Measurements from ENCODE around the genes PSAT1 and TLE4.

DNA sequence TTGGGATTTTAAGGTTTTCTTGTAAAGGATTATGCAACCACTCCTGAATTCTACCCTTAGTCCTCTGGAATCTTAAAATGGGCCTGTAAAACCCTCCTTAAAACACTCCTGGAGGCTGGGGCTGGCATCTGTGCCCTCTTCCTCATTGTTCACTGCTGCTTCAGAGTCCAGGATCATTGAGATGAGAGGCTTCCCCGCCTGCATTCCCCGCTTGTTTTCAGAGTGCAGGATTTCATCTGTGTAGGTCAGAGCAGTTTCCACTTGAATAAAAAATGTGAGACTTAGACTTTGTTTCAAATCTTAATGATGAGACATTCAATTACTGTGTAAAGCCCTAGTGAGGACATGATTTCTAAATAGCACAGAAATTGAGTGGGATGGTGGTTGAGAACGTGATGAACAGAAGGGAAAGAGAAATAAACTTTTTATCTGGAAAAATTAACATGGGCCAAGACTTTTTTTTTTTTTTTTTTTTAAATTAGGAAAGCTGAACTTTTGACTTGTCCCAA is 40.4 kb downstream of the PCSK5 start:
- CAGE, long polyA plus RNA, result no peak
- RRBS, result no CpG with 5 or more reads among the region's 3 CpGs

DNA sequence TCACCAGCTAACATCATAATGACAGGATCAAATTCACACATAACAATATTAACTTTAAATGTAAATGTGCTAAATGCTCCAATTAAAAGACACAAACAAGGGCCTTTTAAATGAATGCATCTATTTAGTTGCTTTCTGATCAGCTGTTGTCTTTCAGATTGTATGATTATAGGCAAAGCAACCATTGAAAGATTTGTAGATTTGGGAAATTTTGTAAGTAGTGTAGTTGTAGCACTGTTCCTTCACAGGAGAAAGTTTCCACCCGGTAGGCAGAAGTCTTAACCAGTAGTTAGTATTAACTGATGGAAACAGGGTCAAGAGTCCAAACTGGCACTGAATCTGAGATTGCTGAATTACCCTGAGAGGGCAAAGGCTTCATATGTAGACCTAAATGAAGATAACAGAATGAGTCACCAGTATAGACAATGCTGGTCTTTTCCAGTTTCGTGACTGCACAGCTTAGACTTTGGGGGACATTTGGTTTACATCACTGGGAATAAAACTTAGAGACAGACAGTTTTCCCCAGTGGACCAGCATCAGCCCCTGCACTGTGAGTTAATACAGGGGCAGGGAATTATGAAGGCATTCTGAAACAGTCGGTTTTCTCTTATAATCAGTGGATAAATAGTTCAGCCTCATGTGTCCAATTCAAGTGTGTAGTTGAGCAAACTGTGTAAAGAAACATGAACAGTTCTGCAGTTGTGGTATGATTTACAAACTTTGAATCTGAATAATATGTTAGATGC is 60.5 kb downstream of the PCSK5 start:
- CAGE, long polyA plus RNA, result no peak
- RRBS, result no CpG with 5 or more reads among the region's 3 CpGs

DNA sequence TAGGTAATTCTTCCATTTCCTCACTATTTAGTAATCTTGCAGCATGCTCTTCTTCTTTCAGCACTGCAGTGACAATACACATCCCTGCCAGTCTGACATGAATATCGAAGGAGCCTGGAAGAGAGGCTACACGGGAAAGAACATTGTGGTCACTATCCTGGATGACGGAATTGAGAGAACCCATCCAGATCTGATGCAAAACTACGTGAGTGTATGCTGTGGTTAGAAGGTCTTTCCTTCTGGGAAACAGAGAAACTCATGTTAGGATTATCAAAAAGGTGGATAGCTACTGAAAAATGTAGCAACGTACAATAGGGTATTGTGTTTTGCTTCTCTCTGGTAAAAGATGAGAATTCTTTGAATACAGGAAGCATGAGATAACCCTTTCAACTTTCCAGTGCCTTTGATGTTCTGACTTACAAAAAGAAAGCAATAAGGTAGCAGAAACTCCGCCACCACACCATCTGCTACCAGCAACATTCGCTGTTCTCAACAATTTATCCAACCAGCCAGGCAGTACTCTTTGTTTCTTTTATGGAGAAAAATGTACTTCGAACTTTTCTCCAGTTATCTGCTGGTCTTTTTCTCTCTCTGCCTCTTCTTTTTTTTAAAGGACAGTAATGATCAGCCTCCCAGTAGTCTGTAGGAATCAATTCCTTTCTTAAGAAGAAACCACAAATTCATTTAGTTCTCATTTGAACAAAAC is 133.4 kb downstream of the PCSK5 start:
- CAGE, long polyA plus RNA, result no peak
- RRBS, result no CpG with 5 or more reads among the region's 8 CpGs

- CAGE, long polyA plus RNA, result no peak
- RRBS, result no CpG with 5 or more reads among the region's 4 CpGs
Measured at GRCh38 chr9:76107437-76107914, 217.0 kb downstream of the PCSK5 start.

- CAGE, long polyA plus RNA, result no peak
- RRBS, result no CpG with 5 or more reads among the region's 3 CpGs
Measured at GRCh38 chr9:76571165-76571682, 112.2 kb downstream of the GCNT1 start.

- CAGE, long polyA plus RNA, result no peak
- RRBS, result no CpG with 5 or more reads among the region's 5 CpGs
Measured at GRCh38 chr9:76905078-76905608, 771 bp downstream of the PRUNE2 start.

DNA sequence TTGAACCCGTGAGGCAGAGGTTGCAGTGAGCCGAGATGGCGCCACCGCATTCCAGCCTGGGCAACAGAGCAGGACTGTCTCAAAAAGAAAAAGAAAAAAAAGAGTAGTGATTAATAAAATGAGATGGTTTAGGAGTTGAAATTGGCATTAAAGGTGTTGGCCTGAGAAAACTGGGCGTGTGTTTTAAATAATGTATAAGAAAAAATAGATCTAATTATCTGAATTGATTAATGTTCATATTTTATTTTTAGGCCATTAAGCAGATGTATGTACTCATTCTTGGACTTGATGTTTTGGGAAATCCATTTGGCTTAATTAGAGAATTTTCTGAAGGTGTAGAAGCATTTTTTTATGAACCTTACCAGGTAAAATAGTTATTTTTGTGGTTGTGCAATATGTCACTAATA is 191.7 kb downstream of the VPS13A start:
- CAGE, long polyA plus RNA, result no peak
- RRBS, result no CpG with 5 or more reads among the region's 5 CpGs

- CAGE, long polyA plus RNA, result no peak
- RRBS, result no CpG with 5 or more reads among the region's 11 CpGs
Measured at GRCh38 chr9:77534061-77535061, 113.8 kb downstream of the GNA14 start.

DNA sequence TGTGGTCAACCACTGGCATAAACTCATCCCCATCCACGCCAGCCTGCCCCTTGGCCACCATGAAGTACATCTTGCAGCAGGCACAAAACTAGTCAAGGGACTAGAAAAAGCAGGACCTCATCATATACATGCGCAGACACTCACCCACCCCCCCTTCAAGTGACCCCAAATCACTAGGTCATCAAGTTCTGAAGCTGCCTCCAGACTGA is 96.9 kb downstream of the GNA14 start:
- CAGE, long polyA plus RNA, result no peak
- RRBS, result no CpG with 5 or more reads among the region's 2 CpGs

- CAGE, long polyA plus RNA, result no peak
- RRBS, result no CpG with 5 or more reads among the region's 10 CpGs
Measured at GRCh38 chr9:77731886-77732433, 83.8 kb upstream of the GNA14 start.

- CAGE, long polyA plus RNA, result no peak
- RRBS, result no CpG with 5 or more reads among the region's 4 CpGs
Measured at GRCh38 chr9:77829344-77829785, 181.2 kb upstream of the GNA14 start.

DNA sequence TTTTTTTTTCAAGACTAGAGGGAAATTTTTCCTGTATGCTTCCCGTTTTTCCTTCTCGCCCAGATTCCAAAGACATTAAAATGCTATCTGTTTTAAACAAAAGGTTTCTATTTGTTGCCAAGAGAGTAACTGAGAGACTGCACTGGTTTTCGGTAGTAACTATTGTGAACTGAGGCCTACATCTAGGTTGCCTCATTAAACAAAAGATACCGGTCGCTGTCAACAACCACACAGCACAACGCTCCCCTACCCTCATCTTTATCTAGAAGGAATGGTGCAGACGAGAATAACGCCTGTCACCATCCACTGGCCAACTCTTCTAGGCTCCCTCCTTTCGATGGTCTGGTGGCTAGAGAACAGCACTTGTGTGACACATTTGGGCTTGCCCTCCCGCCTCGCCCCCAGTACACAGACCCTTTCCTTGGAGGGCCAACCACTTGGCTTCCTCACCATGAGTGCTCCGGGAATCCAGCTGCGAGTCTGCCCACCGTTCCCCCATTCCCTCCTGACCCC is 1.5 kb downstream of the GNAQ start:
- CAGE, long polyA plus RNA, result no peak
- RRBS, result 2% methylated on average over 3 of the region's 14 CpGs

DNA sequence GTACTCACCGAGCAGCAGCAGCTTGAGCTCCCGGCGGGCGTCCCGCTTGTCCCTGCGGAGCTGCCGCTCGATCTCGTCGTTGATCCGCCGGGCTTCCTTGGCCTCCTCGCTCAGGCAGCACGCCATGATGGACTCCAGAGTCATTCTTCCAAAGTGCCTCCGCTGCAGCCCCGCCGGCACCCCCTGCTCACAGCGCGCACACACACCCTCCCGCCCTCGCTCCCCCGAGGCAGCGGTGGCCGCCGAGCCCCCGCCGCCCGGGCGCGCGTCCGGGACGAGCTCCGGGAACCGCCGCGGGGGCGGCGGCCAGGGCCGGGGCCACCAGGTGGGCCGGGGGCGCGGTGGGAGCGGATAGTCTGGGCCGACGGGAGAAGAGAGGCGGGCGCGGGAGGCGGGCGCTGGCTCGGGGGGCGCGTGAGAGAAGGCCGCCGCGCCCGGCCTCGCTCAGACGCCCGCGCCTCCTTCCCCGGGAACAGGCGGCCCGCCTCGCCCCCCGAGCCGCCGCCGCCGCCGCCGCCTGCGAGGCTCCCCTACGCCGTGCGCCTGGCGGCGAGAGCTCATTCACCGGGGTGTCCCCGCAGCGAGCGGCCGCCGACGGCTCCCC is 417 bp downstream of the GNAQ start:
- CAGE, long polyA plus RNA, result no peak
- RRBS, result 3% methylated on average over 19 of the region's 86 CpGs

DNA sequence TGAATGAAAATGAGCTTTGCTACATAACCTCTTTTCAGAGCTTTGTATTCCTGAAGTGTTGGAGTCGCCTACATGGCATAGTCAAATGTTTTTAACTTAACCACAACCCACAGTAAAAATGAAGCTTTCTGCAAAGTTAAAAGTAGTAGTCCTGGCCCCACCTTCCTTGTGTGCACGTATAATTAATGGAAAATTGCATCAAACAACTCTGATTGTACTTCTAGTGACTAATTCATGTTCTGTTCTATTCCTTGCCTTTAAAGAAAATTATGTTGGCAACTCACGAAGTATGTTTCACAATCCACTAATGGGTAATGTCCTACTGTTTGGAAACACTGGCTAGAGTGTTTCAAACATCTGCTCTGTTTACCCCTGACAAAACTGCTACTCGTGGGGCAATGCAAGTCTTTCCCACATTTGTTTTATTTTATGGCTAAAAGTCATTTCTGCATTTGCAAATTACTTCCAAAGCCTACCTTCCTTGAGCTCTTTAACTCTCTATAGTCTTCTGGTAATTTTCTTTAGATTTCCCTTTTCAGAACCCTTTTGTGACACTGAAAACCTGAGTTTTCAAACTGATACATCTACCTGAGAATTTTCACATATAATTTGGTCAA is 18.5 kb upstream of the PSAT1 start:
- CAGE, long polyA plus RNA, result no peak
- RRBS, result no CpG with 5 or more reads among the region's 4 CpGs

- CAGE, long polyA plus RNA, result no peak
- RRBS, result no CpG with 5 or more reads among the region's 25 CpGs
Measured at GRCh38 chr9:78295965-78296709, 788 bp upstream of the PSAT1 start.

- CAGE, long polyA plus RNA, result start-site peak on the plus strand at chr9:78297124-78297199, 3,107 and 1,629 reads in 2 replicates
- RRBS, result 1% methylated on average over 25 of the region's 97 CpGs
Measured at GRCh38 chr9:78296710-78297847, at the start of gene PSAT1. Gene PSAT1 (plus strand): TSS chr9:78297125.

GRCh38 chr9:78300265-78300730 is 3.4 kb downstream of the PSAT1 start:
- CAGE, long polyA plus RNA, result no peak
- RRBS, result no CpG with 5 or more reads among the region's 4 CpGs

DNA sequence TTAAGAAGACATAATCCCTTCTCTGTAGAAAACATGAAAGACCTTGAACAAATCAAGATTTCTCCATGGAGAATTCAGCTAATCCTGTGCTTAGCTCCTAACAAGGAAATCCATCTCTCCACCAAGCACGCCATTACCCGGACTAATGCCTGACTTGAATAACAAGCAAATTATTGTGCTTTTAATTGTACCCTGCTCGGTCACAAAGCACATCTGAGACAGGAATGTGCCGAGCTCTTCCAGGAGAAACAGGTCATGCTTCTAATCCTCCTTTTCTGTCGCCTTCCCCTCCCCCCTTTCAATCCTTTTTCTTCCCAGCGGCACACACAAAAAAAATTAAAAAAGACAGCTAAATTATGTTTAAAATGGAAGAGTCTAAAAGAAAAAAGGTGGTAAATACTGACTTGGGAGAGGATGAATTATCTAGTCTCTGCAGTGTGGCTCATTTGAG is 141.4 kb downstream of the PSAT1 start:
- CAGE, long polyA plus RNA, result no peak
- RRBS, result no CpG with 5 or more reads among the region's 6 CpGs

DNA sequence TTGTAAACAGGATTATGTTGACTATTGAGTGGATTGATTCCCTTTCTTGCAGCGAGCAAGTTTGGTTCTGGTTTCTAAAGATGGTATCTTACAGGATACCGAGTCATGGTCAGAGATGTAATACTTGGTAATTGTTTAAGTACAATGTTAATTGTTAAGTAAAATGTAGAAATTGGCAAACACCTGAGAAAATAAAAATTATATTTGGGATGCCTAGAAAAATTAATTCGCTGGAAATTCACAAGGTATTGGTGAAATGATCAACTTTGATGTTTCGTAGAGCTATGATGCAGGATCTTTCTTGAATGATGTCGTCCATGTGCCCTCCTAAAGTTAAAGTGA is 372.4 kb downstream of the PSAT1 start:
- CAGE, long polyA plus RNA, result no peak
- RRBS, result no CpG with 5 or more reads among the region's 5 CpGs

- CAGE, long polyA plus RNA, result start-site peak on the plus strand at chr9:79571943-79572034, 2,640 and 1,298 reads in 2 replicates
- RRBS, result 0% methylated on average over 2 of the region's 33 CpGs
Measured at GRCh38 chr9:79571634-79572347, at the start of gene TLE4. Gene TLE4 (plus strand): TSS chr9:79571965.